ENCODE measurements around a stretch of chr6.

DNA sequence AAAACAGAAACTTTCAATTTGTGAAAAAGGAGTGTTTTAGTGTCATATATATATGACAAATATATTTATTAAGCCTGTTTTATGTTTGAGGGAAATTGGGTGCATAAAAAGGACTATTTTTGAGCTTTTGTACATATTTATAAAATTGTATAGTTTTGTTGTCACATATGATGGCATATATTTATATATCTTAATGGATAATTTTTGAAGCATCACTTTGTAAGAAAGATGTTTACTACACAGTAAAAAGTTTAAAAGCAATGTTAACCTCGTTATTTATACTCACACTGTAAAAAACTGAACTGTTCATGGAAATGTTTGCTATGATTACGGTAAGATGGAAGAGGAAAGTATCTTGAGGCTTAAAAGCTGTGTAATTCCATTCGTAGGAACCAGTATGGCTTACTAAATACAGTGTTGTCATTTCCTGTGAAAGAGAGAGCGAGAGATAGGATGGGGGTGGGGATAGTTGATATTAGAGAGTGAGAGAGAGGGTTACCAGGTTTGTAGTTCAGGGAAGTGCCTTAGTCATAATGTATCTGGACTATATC is 30.1 kb downstream of the AFDN start:
- CAGE, long polyA plus RNA: no peak
- RRBS: no CpG with 5 or more reads among the region's 4 CpGs

DNA sequence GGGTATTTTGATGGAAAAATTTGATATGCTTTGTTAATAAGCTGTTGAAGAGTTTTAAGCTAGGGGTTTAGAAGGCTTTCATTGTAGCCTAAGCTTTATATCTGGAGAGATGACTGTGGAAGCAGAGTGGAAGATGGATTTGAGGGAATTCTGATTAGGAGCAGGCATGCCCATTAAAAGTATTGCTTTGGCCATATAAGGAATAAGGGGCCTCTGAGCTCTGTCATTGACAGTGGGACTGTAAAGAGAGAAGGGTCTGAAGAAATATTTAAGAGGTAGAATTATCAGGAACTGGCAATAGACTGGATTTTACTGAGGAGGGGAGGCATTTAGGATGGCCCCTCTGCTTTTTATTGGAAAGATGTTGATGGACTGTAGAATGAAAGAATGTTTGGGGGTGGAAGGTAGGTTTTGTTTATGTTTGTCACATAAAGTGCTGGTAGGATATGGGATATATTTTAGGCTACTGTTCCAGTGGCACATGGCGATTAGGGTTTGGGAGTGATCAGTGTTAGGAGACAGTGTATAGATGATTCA is 50.2 kb downstream of the AFDN start:
- CAGE, long polyA plus RNA: no peak
- RRBS: no CpG with 5 or more reads among the region's 1 CpG

DNA sequence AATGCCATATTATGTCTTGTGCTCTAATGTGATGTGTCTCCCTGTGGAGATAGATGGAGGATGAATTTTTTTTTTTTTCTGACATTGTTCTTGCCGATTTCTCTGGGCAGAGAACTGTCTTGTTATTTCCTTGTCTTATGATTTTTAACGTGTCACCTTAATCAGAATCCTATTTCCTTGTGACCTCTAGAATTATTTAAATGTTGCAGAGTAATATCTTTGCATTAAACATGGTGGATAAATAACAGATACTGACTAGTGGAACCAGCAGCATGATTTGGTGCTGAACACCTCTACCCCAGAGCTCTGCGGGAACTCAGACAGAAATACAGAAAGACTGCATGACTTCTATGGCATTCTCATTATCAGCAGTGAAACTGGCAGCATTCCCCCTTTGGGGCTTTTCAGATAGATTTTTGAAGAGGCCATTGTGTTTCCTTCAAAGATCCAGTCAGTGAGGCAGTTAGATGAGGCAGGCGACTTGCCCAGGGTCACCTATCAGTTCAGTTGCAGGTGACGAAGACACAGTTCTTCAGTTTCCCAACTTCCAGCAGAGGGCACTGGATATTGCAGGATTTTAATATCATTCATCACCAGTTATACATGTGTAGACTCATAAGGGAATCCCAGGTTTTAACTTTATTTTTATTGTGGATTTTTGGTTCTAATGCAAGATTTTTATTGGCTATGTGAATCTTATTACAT is 81.2 kb downstream of the AFDN start:
- CAGE, long polyA plus RNA: no peak
- RRBS: no CpG with 5 or more reads among the region's 5 CpGs

DNA sequence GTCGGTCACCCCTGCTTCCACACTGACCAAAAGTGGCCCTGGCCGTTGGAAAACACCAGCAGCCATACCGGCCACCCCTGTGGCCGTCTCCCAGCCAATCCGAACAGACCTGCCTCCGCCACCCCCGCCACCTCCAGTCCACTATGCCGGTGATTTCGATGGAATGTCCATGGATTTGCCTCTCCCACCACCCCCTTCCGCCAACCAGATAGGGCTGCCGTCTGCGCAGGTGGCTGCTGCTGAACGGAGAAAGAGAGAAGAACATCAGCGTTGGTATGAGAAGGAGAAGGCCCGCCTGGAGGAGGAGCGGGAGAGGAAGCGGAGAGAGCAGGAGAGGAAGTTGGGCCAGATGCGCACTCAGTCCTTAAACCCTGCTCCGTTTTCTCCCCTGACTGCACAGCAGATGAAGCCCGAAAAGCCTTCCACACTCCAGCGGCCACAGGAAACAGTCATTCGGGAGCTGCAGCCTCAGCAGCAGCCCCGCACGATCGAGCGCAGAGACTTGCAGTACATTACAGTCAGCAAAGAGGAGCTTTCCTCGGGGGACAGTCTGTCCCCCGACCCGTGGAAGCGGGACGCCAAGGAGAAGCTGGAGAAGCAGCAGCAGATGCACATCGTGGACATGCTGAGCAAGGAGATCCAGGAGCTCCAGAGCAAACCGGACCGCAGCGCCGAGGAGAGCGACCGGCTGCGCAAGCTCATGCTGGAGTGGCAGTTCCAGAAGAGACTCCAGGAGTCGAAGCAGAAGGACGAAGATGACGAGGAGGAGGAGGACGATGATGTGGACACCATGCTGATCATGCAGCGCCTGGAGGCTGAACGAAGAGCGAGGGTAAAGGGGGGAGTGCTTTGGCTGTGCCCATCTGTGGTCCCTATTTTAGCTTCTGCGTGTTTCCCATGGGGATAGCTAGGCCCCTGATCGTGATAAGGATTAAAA is 45.8 kb upstream of the KIF25 start:
- CAGE, long polyA plus RNA: no peak
- RRBS: 98% methylated on average over 6 of the region's 48 CpGs

DNA sequence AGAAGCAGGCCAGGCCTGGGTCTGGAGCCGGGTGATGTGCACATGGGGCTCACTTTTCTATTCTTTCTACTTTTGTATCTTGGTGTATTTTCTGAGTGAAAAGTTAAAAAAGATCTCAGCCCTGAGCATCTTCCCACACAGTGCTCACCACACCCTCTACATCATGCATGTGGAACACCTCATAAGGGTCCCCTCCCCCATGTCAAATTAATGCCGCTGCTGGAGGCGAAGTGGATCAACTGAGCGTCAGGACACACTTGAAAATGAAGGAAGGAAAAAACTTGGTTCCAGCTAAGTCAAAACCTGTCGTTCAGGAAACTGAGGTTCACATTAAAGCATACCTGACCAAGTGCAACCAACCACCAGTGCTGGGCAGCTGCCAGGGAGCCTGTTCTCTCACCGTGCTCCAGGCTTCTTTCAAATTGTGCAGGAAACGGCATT is 32.2 kb downstream of the KIF25 start:
- CAGE, long polyA plus RNA: no peak
- RRBS: no CpG with 5 or more reads among the region's 7 CpGs

DNA sequence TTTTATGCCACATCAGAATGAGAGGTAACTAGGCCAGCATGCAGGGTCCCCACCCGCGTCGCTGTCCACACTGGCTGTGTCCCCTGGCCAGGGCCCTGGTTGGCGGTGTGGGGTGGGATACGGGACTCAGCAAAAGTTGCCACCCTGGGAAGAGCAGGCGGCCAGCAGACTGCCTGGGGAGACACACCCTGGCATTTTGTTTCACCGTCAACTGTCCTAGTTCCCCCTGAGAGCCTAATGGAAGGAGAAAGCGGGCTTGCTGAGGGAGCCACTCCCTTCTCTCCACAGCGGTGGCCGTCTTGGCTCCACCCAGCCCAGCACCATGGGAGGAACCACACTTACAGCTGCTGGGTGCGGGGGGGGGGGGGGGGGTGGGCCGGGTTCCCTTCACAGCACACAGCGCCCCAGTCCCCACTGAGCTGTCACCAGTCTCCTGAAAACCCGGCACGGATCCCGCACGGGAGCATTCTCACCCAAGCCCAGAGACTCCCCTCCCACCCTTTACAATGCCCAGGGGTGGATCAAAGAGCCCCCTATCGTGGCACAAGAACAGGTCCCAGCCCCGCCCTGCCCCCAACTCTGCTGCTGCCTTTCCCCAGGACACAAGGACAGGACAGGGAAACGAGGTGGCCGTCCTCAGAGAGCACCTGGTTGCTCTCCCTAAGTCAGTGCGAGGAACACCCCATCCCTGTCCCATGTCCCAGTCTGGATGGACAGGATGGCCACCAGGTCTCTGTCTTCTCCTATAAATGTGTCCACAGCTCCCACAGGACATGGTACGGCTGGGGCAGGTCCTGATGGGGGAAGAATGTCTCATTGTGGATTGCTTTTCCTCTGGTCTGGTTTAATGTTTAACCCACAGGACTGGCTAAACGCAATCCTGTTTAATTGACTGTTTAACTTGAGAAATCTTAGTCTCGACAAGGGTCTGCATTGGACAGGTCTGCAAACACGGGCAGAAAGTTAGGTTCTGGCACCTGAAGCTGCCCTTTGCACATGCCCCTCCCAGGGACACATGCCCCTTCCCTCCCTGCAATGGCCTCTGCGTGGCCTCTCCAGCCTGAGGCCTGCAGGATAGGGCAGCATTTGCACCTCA is 45.5 kb downstream of the DACT2 start:
- CAGE, long polyA plus RNA: no peak
- RRBS: 69% methylated on average over 3 of the region's 27 CpGs

GRCh38 chr6:168315430-168316219 is 4.0 kb downstream of the DACT2 start:
- CAGE, long polyA plus RNA: no peak
- RRBS: no CpG with 5 or more reads among the region's 10 CpGs

GRCh38 chr6:168326147-168326840 is 6.7 kb upstream of the DACT2 start:
- CAGE, long polyA plus RNA: no peak
- RRBS: no CpG with 5 or more reads among the region's 9 CpGs

DNA sequence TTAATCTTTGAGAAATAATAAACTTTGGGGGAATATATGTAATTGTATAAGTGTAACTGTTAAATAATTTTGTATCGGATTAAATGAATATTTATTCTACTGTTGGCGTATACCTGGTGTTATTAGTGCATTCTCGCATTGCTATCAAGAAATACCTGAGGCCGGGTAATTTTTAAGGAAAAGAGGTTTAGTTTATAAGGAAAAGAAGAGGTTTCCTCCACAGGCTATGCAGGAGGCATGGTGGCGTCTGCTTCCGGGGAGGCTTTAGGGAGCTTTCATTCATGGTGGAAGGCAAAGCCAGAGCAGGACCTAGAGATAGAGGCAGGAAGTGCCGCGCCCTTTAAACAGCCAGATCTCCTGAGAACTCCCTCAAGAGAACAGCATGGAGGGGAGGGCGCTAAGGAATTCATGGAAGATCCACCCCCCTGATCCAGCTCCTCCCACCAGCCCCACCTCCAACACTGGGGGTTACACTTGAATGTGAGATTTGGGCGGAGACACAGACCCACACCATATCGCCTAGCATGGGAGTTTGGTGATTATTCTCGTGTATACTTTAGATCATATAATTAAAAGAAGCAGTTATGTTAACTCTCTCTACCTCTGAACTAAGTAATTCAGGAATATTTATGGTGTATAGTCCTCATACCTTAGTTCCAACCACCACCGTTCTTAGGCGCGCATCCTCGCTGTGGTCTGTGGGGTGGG is 13.9 kb upstream of the DACT2 start:
- CAGE, long polyA plus RNA: no peak
- RRBS: no CpG with 5 or more reads among the region's 16 CpGs

DNA sequence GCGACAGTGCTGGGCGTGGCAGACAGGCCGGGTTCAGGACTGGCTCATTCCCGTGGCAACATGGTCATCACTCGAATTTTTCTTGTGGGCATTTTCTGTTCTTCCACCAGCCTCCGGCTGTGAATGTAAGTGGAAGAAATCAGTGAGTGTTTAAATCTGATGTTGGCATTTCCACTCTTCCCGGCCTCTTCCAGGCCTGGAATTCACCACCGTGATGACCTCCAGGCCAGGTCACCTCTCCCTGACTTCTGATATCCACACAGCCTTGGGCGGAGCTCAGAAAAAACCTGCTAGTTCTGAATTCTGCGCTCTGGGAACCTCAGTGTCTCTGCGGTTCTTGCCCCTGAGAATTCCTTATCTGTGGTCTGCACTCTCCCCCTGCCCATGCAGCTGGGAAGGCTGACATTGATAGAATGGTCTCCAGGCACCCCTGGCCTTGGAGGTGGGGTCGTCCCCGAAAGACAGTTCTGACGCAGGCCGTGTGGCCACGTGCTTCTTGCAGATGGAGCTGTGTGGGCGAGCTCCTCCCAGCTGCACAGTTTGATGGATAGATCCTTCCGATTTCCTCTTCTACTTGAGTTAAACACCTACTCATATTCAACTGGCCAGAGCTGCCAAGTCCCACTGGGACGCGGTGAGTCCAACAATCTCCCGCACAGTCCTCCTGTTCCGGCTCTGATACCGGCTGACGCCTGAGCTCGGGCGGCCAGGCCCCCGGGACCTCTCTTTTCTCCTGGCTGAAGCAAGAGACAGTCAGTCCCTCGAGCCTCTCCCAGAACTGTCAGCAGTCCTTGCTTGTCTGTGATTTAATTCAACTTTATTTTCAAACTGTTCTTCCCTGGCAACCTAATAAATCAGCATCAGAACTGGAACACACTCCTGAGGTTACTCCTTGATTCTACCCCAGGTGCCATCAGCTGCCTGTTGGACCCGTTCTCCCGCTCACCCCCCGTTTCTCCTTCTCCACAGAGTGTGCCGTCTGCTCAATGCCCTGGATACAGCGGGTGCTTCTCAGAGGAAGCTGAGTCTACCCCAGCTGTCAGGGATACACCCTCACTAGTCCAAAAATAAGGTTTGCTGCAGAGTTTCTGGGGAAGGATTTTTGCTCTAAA is 57.9 kb upstream of the DACT2 start:
- CAGE, long polyA plus RNA: no peak
- RRBS: 4% methylated on average over 5 of the region's 33 CpGs

- CAGE, long polyA plus RNA: no peak
- RRBS: 67% methylated on average over 4 of the region's 20 CpGs
These were observed 52.4 kb upstream of the SMOC2 start for GRCh38 chr6:168388492-168389156.

DNA sequence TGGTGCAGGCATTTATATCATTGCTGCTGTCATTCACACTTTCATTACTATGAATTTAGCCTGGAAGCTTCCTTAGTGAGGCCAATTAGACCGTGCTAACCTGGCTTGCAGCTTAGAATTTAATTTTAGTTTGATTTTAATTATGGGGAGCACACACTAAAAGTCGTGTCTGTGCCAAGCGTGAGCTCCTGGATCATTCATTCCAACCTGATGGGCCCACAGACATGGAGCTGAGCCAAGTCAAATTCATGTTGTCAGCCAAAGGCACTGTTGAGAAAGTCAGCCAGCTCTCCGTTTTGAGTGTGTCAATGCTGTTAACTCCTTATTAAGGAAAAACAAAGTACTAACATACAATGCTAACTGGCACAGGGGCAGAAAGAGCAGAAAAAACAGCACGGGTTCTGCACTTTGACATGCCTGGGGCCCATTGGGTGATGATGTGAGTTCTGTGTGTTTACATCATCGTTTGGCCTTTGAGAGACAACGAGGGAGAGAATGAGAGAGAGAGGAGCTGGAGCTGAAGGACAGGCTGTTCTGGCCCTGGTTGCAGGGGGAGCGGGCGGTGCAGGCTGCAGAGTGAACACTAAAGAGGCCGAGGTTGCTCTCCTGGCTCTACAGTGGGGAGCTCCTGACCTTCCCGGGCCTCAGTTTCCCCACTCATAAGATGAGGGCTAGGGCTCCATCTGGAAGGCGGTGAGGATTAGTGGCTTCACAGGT is 85.8 kb downstream of the SMOC2 start:
- CAGE, long polyA plus RNA: no peak
- RRBS: no CpG with 5 or more reads among the region's 12 CpGs

- CAGE, long polyA plus RNA: no peak
- RRBS: no CpG with 5 or more reads among the region's 7 CpGs
These were observed 96.4 kb downstream of the SMOC2 start for GRCh38 chr6:168537396-168537717.

DNA sequence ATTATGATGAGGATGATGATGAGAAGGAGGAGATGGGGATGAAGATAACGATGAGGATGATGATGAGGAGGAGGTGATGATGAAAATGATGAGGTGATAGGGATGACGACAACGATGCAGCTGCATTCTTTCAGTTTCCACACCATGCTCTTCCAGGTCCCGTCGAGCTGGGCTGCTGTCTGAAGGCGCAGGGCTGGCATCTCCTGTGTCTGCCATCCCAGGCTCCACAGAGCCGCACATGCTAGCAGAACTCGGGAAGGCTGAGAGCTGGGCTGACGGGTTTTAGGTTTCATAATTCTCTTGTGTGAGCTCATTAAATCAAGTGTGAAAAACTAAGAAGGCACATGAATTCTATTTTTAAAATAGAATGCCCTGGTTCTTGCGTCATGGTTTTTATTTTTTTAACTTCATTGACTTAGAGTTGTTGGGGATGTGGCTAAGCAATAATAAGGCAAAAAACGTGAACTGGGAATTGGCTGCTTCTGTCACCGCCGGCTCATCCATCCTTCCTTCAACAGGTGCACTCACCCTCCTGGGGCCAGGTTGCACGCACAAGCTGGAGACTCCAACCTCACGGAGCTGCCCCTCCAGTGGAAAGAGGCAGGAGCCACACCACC is 275.2 kb downstream of the SMOC2 start:
- CAGE, long polyA plus RNA: no peak
- RRBS: no CpG with 5 or more reads among the region's 15 CpGs

DNA sequence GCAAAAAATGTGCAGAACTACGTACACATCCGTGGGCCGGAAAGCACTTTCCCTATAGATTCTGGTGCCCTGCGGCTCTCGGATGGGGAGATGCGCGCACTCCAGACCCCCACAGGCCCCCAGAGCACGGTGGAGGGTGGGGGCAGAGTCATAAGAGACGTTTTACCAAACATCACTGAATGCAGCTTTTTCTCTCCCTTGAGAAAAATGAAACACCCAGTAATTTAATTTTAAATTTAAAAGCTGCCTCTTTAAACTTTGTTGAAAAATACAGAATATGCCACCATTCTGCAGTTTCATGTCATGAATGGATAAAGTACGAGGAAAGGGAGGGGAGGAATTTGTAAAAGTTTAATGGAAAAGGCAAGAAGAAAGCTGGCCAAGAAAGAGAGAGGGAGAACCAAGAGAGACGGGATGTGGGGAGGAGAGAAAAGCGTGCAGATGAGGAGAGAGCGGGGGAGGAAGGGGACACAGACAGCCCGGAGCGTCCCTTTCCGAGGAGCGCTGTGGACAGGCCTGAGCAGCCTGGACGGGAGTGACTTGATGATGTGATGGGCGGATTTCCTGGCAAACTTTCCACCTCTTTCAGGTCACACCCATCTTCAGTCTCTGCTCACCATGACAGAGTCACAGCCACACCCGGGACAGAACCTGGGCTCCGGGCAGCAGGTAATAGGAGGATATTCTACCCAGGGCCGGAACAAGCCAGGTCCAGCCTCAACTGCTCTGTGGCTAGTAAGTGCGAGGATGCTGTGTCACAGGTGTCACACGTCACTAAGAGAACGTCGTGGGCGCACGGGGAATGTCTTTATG is 84.5 kb downstream of the THBS2 start:
- CAGE, long polyA plus RNA: no peak
- RRBS: no CpG with 5 or more reads among the region's 28 CpGs

DNA sequence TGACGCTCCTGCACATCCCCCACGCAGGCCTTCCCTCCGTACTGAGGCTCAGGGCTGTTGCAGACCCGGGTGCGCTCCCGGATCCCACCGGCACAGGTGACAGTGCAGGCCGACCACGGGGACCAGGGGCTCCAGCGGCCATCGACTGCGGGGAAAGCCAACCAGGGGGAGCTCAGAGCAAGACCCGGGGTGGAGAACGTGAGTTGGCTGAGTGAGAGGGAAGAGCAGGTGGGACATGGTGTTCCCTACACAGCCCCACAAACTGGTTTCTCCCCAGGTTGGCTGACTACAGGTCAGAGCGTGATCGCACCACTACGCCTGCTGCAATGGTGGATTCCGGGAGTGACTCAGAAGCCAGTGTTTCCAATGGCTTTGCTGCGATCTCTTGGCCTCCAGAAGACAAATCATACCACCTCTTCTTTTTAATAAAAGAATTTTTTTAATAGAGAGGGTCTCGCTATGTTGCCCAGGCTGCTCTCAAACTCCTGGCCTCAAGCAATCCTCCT is 18.8 kb downstream of the THBS2 start:
- CAGE, long polyA plus RNA: no peak
- RRBS: 98% methylated on average over 3 of the region's 20 CpGs

GRCh38 chr6:169250507-169251265 is 3.0 kb downstream of the THBS2 start:
- CAGE, long polyA plus RNA: no peak
- RRBS: no CpG with 5 or more reads among the region's 10 CpGs

DNA sequence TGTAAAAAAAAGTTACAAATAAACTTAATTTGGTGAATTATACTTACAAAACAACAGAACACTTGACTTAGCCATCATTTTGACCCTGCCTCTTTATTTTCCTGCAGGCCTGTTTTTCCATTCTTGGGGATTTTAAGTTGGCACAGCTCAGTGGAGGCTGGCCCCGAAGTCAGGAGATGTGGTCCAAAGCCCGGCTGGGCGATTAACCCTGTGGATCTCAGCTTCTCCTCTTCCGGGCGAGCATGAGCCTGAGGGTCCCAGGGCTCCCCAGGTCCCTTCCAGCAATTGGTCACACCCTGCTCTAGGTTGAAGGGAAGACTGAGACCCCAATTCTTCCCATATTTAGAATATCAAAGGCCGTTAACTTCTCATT is 2.3 kb downstream of the THBS2 start:
- CAGE, long polyA plus RNA: no peak
- RRBS: 82% methylated on average over 2 of the region's 6 CpGs

DNA sequence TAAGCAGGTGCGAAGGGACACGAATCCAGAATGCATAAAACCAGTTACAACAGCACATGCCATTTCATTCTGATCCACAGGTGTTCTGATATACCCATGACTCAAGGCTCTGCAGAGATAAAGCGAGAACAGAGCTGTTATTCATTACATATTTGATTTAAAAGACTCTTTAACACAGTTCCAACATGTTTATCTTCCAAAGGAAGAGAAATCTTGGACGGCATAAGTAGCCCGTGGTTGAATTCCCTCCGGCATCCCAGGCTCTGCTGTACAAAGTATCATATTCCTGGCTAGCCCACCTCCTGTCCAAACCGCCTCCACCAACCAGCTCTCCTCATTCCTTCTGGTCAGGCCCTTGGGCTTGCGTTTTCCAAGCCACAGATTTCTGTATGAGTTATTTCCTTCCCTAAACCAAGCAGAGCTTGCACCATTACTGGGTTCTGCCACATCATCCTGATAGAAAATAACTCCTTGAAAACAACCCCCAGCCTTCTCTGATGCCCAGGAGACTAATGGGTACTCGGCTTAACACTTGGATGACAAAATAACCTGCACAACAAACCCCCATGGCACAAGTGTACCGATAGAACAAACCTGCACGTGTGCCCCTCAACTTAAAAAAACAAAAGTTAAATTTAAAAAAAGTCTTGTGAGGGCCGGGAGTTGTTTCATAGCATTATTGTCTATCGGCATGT is 36.4 kb upstream of the THBS2 start:
- CAGE, long polyA plus RNA: no peak
- RRBS: no CpG with 5 or more reads among the region's 13 CpGs

GRCh38 chr6:169627787-169628441 is 73.9 kb downstream of the WDR27 start:
- CAGE, long polyA plus RNA: no peak
- RRBS: no CpG with 5 or more reads among the region's 11 CpGs

Measured in mammary epithelial cell (primary cell).